AG04449 (cell line): ENCODE measurements around a stretch of chr15.

DNA sequence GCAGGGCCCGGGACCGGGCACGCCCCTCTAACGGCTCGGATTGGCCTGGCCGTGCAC, 259 bp upstream of the KLF13 start:
- RRBS: 2% methylated on average over 6 of the region's 6 CpGs

DNA sequence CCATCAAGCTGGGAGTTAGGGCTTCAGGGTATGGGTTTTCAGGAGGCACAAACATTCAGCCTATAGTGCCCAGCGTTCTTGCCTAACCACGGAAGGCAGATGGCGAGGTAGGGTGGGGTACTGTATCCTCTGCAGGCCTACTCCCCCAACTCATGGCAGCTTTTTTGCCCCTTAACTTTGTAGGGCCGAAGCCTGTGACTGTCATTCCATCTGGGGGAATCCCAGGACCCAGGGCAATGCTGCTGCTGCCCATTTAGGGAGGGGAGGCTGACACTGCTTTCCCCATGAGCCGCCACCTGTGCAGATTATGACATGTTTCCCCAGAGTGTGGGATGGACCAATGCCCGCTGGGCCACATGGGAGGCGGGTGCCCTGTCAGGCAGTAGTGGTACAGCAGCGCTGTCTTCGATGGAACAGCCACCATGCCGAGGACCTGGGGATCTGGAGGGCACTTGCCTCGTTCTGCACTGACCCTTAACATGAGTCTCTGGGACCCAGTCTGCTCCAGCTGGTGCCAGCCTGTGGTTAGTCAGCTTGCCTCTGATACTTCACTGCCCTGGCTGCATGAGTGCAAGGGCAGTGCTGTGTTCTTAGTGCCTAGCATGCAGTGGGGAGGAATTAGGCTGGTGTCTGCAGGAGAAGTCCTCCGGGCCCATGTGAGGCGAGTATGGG, 22.5 kb downstream of the KLF13 start:
- RRBS: no CpG with 5 or more reads among the region's 13 CpGs

DNA sequence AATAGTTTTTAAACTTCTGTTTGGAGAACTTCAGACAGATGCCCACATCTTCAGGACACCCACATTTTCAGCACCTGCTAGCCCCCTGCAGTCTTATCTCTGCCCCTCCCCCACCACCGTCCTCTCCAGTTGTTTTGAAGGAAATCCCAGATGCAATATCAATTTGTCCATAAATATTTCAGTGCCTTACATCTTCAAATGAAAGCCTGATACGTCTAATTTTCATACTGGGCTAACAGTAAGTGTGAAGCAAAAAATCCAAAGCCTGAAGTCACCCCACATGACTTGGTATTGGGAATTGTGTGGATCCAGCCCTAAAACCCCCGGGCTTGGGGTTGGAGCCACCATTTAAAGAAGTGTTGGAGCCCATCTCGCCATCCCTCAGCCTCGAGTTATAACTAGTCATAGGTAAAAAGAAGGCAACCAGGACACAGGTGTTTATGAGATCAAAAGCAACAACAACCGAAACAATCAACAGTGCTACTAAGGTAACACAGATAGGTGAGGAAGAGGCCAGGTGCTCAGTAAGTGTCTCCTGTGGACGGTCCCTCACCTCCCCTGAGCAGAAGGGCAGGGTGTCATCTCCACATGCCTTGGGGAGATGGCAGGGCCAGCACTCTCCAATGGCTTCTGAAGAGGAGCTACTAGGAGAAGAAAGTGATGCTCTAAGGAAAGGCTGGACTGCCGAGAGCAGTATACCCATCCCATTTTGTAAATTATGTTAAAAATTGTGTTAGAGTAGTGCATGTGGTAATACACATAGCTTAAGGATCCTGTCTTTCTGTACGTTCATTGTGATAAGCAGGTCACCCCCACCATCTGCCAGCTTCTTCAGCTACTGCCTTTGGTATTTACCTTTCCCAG, 28.3 kb downstream of the KLF13 start:
- RRBS: no CpG with 5 or more reads among the region's 9 CpGs

- RRBS: 27% methylated on average over 2 of the region's 15 CpGs
Measured at GRCh38 chr15:31361032-31362085, 34.7 kb downstream of the KLF13 start.

DNA sequence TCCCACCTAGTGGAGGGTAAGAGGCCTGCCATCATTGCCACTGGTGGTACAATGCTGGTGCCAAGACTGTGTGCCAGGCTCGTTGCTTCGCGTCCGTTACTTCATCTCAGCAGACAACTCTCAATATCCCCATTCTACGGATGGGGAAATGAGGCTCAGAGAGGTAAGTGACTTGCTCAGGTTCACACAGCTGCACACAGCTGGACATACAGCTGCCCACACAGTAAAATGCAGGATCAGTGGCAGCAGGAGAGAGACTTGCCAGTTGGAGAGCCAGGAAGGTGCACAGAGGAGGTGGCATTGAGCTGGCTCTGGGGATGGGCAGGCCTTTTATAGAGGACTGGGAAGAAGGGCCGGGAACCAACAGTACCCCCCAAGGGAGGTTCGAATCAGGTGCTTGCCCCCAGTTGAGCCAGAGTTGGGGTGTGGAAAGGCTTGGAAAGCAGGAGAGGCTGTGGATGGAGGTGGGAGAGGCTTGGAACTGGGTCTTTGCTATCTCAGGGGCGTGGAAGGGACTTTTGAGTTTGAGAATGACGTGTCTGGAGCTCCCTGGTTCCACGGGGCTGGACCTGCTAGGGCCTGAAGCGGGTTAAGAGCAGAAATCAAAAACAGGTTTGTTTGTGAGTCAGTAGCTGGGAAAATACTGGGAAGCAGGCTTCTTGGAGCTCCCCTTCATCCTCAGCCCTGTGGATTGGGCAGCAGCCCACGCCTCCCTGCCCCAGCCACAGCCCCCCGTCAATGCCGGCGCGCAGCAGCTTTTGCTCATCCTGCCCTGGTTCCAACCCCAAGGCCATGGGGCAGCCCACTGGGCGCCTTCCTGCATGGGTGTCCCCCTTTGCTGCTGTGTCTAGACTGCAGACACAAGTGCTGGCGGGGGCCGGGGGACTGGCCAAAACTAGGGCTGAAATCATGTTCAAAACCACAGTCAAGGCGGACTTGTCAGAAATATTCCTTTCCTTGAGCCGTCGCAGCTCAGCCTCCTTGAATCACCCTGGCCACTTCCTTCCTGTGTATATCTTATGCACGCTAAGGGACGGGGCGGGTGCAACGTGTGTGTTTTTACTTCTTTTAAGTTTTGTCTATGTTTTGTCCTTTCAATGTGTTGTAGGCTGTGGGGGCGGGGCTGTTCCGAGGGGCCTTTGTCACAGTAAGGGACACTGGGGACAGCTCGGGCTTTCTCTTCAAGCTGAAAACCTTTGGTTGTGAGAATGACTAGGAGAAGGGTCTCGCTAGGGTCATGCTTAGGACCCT, 107.9 kb downstream of the KLF13 start:
- RRBS: no CpG with 5 or more reads among the region's 30 CpGs

- RRBS: no CpG with 5 or more reads among the region's 6 CpGs
Measured at GRCh38 chr15:31458900-31459533, 132.4 kb downstream of the KLF13 start.

DNA sequence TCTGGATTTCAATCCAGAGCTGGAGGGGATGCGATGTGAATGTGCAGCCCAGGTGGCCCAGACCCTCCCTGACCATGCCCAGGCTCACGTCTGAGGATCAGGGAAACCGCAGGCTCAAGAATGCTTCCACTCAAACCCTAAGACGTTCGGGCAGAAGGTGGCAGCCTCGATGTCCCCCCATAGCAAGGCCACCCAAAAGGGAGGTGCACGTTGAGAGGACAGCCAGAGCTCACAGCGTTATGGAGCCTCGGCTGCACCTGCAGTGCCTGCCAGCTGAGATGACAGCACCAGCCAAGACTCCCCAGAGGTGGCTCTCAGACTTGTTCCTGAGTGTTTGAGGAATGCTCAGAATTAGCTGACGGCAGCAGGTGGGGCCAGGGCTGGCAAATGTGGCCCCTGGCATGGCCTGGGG, 177.7 kb downstream of the KLF13 start:
- RRBS: no CpG with 5 or more reads among the region's 10 CpGs

DNA sequence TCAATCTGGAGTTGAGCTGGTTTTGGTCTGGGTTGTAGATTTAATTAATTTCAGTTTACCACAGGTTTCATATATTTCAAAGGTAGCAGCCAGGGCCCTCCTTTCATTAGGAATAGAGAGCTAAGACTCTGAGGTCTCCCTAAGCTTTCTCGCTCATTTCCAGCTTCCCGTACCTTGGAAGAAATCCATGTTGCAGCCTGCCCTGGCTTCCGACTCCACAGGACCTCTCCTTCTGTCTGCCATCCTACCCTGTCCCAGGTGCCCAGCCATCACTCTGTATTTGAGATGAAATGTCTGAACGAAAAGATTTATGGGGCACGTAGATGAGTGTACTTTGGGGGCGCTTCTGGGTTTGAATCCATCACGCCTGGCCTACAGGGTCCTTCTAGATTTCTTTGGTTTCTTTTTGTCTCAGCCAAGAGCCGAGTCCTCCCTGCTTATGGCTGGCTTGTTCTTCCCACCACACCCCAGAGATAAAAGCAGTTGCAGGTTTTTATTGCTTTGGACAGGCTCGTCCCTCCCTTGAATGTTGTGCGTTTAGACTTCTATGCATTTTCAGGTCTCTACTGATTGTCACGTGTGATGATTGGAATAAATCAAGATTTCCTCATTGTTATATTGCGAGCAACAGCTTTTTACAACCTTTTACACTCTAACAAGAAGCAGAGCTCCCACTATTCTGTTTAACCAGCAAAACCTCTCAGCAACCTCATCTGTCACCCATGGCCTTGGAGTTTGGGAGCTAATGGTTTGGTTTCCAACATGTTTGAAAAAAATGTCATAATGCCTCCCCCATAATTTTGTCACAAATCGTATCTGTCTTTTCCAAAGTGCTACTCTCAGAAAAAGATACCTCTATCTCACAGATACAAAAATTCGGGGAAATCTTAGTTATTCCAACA, 55.1 kb upstream of the OTUD7A start:
- RRBS: no CpG with 5 or more reads among the region's 14 CpGs

DNA sequence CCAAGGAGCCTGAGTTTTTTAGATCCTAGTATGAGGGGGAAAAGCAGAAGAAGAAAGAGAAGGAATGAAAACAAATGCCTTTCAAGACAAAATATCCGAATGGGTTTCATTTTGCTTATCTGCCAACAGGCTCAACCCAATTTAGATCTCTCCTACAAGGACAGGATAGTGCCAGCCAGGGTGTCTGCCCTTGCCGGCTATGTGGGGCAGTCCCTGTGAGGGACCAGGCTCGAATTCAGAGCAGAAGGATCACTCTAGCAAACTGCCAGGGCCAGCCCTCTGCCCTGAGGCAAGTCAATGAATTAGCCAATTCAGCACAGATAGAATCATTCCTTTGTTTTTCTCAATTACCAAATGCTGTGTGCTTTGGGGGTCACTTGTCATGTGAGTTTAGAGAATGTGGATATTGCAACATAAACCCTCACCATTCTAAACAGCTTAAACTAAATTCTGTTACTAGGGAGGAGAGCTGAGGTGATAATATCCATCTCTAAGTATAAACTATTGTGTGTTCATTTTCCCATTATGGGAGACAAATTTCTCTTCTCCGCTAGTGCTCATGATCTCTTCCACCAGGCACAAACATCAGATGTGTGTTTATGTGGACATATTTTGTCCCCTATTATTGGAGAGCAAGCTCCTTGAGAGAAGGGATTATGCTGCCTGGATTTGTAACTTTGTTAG, 28.7 kb downstream of the SCG5 start:
- RRBS: no CpG with 5 or more reads among the region's 4 CpGs

- RRBS: no CpG with 5 or more reads among the region's 17 CpGs
Measured at GRCh38 chr15:32671973-32672397, 30.5 kb downstream of the SCG5 start.

DNA sequence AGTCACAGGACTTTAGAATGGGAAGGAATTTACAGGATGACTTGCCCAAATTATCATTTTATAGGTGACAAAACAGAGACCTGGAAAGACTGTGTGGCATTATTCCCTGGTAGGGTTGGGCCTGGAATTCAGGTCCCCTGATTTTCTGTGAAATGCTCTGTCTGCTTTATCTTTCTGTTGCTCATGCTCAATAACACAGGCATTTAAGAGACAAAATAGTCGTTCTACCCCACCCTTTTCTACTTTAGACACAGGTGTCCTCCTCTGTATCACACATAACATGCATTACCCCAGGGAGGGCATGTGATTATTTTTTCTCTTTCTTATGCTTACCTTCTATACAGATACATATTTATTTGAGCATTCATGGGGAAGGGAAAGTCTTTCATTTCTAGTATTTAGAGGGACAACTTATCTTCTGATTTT, 82.8 kb downstream of the GREM1 start:
- RRBS: no CpG with 5 or more reads among the region's 1 CpG

GRCh38 chr15:32818493-32819766, 101.1 kb downstream of the GREM1 start:
- RRBS: no CpG with 5 or more reads among the region's 14 CpGs

DNA sequence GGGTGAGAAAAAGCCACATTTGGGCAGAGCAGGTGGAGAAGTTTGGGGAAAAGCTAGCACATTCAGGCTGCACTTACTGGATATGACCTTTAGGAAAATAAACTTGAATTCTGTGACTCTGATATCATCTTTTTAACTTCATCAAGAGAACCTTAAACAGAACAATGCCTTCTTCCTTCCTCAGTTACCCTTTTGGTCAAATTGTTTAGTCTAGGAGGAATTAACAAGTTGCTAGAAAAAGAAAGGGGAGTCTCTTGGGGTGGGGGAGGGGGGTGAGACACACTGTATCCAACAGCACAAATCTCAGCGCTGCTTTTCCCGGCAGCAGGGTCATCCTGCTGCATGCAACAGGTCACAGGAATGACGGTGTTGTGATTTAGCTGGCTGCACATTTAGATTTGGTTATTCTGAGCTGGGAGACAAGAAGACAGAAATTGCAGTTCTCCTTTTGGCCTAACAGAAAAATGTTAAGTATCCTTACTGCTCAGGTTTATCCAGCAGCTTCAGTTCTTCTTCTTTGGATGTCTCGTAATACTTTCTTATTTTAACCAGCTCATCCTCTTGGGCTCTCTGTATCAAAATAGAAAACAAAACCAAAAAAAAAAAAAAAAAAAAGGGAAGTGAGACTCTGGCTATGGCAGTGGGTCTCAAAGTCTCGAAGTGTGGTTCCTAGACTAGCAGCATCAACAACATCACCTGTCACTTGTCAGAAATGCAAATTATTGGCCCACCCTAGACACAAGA, 190.4 kb downstream of the GREM1 start:
- RRBS: no CpG with 5 or more reads among the region's 5 CpGs

DNA sequence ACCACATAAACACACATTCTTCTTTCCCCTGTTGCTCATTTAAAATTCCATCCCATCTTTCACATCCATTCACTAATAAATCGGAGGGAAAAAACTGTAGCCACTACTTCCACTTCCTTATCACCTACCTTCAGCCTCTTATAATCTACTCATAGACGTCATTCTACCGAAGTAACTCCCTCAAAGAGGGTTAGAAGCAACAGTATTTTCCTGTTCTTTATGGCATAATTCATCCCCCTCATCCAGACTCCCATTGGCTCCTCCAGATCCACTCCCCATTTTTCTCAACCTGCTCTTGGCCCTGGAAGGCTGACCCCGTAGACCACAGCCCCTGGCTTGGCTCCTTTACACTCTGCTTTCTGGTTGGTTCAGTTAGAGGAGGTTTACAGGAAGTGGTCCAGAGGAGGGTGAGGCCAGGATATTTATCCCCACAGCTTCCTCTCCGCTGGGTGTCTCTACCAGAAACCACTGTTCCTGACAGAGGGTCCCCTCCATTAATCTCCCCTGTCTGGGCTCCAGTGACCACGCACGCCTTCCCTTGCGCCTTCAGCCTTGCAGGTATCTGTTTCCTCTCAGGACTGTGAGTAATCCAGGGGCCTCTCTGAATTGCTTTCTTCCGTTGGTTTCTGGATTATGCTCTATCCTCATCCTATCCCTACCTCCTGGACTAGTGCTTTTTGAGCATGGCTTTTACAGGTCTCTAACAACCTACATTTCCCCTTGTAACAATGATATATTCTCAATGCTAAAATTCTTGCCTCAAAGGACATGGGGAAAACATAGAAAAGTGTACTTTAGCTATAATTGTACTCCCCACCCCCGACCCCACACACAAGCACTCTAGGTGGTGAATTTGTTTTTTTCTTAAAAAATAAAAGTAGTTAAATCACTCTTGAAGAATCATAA, 46.1 kb downstream of the FMN1 start:
- RRBS: no CpG with 5 or more reads among the region's 10 CpGs

DNA sequence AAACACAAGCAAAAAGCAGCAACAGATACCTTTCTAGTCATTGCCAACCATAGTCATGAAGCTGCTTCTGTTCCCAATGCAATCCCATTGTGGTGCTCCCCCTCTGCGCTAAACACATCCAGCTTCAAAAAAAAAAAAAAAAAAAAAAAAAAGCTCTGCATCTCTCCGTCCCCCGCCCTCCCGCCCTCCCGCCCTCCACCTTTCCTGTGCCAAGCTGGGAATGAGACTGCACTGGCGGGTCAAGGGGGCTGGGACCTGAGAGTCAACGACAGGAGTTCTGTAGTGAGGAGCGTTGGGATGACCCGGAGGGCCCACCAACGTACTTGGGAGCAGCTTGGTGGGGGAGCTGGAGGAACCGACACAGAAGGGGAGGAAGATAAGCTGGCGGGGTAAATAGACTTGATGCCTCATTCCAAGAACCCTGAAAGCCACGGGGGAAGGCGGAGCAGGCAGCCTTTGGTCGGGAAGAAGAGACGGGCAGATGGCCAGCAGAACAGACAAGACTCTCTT, 394 bp downstream of the FMN1 start:
- RRBS: no CpG with 5 or more reads among the region's 16 CpGs

GRCh38 chr15:34038218-34038888, 651 bp downstream of the AVEN start:
- RRBS: under 1% methylated on average over 31 of the region's 69 CpGs

GRCh38 chr15:34291551-34292013, 46.0 kb downstream of the SLC12A6 start:
- RRBS: no CpG with 5 or more reads among the region's 6 CpGs

- RRBS: 88% methylated on average over 6 of the region's 16 CpGs
Measured at GRCh38 chr15:34336323-34336879, 1.2 kb downstream of the SLC12A6 start.

DNA sequence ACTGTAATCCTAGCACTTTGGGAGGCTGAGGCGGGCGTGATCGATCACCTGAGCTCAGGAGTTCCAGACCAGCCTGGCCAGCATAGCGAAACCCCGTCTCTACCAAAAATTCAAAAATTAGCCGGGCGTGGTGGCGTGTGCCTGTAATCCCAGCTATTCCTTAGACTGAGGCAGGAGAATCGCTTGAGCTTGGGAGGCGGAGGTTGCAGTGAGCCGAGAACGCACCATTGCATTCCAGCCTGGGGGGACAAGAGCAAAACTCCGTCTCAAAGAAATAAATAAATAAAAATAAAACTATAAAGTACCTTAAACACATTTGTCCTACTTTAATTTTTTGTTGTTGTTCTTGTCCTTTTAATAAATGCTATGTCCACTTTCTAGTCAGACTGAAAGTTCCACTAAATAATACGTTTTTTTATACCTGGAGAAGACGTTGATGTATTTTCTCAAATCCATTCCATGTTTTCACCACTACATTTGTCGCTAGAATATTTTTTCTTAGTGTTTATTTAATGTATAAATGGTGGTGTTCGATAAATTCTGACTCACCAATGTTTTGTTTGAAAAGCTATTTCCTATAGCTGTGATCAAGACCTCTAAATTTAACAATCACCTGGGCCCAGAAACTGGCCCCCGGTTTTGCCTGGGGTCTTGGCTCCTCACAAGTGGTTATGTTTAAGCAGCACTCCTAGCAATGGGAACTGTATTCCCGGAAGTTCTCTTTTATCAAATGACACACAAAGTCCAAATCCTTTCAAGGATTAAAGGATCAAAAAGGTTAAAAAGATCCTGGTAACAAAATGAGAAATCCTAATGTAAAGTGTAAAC, 1.1 kb upstream of the SLC12A6 start:
- RRBS: 75% methylated on average over 2 of the region's 19 CpGs

DNA sequence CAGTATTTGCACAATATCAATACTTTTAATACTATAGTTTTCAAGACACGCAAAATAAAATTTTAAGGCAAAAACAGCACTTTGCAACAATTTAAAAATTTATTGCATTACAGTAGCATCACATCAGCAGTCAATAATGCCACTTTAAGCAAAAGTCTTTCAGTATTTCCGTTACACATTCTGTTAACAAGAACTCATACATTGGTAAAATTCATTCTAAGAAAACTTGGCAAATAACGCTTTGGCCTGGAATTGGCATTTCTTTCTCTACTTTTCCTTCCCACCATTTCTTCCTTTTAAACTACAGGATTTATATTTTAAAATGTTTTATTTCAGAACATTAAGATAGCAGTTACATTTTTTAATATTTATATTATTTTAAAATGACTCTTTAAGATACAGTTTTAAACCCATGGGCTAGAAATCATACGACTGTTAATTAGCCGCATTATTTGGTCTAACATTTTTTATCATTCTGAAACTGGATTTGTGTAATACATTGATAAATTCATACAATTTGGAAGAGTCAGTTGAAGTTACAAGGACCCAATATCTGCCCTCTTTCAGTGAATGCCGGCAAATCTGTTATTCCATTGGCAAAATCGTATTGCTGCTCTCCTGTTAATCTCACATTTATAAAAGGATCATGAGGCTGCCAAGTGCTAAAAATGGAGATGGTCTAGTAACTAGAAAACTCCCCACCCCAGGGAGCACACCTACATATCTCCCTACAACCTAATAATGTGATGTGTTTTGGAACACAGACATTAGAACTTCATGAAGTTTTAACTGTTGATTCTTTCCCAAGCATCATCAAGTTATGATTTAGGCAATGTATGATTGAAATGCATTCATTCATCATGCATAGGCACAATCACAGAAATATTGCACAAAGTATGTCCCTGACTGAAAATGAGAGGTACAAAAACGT, 12.3 kb upstream of the LPCAT4 start:
- RRBS: no CpG with 5 or more reads among the region's 8 CpGs